H1 (cell line): ENCODE data around the genes ELF5 and TRAF6.

DNA sequence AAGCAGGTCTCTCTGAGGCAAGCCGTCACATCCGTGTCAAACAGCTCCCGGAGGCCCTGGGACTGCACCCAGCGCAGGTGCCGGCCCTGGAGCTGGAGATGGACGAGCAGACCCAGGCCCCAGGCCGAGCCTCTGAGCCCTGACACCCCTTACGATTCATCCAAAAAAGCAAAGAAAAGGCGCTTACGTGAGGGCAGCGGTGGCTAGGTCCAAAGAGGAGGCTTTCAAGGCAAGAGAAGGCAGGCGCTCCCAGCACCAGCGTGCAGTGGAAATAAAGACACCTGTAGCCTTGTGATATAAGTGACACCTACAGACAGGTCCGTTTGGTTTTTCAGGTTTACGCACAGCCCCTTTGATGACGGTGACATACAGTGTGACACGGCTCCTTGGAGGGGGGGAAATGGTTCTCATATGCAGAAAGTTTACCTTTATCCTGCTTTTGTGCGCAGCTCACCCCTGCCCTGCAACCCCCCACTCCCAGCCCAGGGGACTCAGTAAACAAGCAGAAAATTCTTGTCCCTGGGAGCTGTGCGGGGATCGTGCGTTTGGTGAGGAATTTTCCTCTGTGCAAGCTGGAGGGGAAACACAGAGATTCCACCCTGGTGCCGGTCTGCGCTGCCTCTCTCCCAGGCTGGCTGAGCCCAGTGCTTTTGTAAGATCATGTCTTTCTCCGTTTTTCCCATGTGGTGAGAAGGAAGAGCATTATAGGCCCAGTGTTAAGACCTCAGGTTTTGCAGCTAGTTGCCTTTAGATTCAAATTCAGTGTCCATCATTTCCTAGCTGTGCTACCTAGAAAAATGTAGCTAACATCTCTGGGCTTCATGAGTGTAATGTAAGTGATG, at the start of gene ELF5:
Gene ELF5 (minus strand): TSS at position 305 of the 842 bp plus-strand sequence.
- RRBS, result no CpG with 5 or more reads among the region's 24 CpGs
CAGE:
- cytosol, long polyA plus RNA, result no peak
- long polyA plus RNA, result no peak
- nucleus, long polyA plus RNA, result no peak

DNA sequence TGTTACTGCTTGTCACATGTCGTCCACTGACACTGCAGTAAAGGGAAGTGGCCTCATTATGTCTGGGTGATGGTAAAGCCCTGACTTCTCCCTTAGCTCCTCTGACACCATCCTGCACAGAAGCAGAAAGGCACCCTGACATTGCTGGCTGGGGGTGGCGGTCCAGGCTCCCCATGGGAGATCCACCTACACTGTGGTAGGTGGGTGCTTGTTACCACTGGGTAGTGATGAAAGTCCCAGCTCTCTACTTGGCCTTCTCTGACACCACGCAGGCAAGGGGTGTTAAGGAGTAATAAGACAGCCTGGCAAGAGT, 38.8 kb upstream of the ELF5 start:
- RRBS, result no CpG with 5 or more reads among the region's 3 CpGs
CAGE:
- cytosol, long polyA plus RNA, result no peak
- long polyA plus RNA, result no peak
- nucleus, long polyA plus RNA, result no peak

DNA sequence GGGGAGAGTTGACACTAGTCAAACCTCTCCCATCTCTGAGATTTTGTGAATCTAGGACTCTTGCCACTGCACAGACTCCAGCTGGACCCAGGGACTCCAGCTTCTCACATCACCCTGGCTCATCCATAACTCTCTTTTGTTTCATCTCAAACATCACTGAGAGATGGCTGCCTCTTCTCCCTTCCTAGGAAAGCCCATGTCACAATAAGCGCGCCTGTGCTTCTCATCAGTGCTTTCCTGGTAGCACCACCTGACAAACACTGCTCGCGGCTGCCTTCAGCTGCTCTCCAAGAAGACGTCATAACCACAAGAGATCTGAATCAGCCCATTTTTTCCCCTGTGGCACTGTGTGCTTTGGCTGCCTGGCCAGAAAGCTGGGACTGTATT, 50.5 kb upstream of the EHF start:
- RRBS, result no CpG with 5 or more reads among the region's 5 CpGs
CAGE:
- cytosol, long polyA plus RNA, result no peak
- long polyA plus RNA, result no peak
- nucleus, long polyA plus RNA, result no peak

DNA sequence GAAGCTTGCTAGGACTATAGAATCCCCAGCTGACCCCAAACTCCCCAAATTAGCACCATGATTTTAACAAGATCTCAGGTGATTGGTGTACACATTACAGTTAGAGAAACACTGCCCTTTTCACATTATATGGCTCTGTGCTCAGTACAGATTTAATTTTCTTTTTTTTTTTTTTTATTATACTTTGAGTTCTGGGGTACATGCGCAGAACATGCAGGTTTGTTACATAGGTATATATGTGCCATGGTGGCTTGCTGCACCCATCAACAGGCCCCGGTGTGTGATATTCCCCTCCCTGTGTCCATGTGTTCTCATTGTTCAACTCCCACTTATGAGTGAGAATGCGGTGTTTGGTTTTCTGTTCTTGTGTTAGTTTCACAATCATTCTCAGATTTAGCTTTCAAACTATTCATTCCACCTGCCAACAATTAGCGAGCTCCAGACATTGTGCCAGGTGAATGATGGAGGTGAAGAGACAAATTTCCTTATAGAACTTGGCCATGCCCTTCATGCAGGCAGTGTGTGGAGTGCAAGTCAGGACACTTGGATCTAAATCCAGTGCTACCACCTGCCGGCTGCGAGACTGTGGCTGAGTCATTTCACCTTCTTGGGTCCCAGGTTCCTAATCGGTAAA, 18.9 kb upstream of the EHF start:
- RRBS, result 97% methylated on average over 3 of the region's 7 CpGs
CAGE:
- cytosol, long polyA plus RNA, result no peak
- long polyA plus RNA, result no peak
- nucleus, long polyA plus RNA, result no peak

DNA sequence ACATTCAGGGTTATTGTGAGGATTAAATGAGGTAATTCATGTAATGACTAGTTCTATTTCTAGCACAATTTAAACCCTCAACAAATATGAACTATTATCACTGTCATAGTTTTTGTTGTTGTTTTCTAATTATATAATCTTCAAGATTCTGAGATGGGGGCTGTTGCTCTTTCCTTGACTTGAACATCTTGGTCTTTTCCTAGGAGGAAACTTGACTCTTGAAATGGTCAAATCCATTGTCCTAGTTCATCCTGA, 9.4 kb downstream of the EHF start:
CAGE:
- cytosol, long polyA plus RNA, result no peak
- long polyA plus RNA, result no peak
- nucleus, long polyA plus RNA, result no peak

DNA sequence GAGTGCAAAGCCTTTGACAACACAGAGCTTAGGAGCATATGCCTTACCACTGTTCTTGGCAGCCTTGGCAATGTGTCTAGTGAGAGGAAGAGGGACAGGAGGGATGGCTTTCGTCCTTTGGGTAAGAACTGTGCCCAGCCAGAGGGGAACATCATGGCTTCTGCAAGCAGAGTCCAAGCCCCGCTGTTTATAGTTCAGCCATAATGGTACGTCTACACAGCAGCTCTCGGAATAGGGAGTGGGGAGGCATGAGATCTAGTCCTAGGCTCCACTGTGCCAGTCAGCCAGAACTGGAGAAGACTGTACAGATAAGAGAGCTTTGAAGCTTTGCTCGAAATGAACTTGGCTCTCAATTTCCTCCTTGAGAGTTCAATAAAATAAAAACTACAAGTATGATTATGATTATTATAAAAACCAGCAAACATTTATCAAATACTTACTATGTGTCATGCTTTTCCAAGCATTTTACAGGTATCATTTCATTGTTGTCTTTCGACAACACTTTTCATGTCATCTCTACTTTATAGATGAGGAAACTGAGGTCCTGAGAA, 14.9 kb downstream of the EHF start:
- RRBS, result no CpG with 5 or more reads among the region's 6 CpGs
CAGE:
- cytosol, long polyA plus RNA, result no peak
- long polyA plus RNA, result no peak
- nucleus, long polyA plus RNA, result no peak

DNA sequence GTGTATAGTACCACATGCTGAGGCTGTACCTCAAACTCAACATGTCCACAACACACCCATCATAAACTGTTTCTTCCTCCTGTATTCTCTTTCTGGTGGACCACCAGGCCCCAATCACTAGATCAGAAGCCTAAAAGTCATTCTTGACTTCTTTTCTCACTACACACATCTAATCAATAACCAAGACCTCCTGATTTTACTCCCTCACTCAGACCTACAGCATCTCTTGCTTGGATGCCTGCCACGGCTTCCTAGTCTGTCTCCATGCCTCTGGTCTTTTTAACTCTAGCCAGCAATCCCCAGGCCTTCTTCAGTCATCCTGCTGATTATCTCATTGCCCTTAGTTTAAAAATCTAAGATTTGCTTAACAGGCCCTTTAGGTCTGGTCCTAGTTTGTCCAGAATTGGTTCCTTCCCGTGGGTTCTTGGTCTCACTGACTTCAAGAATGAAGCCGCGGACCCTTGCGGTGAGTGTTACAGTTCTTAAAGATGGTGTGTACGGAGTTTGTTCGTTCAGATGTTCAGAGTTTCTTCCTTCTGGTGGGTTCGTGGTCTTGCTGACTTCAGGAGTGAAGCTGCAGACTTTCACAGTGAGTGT, 3.2 kb downstream of the APIP start:
- RRBS, result no CpG with 5 or more reads among the region's 8 CpGs
CAGE:
- cytosol, long polyA plus RNA, result no peak
- long polyA plus RNA, result no peak
- nucleus, long polyA plus RNA, result no peak

DNA sequence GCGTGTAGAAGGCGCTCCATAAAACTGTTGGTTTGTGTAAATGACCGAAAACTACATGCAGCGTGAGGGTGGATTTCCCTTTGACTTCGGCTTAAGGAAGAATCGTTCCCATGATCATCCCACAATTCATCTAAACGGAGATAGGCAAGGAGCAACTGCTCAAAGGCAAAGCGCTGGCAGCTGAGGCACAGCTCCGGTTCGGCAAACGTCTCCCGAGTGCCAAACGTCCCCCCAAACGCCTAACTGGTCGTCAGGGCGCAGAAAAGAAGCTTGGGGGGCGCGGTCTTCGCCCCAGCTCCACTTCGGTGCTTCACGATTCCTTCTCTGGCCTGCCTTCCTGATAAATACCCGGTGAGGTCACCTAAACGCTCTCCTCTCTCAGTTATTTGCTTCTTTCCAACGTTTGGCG, 587 bp downstream of the APIP start:
- RRBS, result no CpG with 5 or more reads among the region's 25 CpGs
CAGE:
- cytosol, long polyA plus RNA, result no peak
- long polyA plus RNA, result no peak
- nucleus, long polyA plus RNA, result no peak

DNA sequence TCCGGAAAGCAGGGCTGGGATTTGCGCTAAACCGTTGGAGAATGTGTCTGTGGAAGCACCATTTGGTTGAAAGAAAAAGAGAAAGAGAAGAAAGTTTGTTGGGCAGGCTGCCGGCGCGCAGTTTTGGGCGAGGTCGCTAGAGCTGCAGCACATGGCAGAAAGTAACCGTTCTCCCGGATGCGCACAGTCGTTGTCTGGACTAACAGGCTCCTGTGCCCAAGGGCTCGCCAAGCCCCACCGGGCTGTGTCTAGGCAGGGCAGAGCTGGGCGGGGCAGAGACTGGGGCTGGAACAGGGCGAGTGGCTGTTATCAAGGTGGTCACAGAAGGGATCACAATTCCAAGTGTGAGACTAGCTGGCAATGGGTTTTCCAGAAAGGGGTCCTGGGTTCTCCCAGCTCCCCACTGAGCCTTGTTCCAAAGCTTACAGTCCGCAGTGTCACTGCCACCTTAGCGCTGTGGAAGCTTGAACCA, 567 bp downstream of the CD44 start:
- RRBS, result 4% methylated on average over 14 of the region's 18 CpGs
CAGE:
- cytosol, long polyA plus RNA, result no peak
- long polyA plus RNA, result no peak
- nucleus, long polyA plus RNA, result no peak

DNA sequence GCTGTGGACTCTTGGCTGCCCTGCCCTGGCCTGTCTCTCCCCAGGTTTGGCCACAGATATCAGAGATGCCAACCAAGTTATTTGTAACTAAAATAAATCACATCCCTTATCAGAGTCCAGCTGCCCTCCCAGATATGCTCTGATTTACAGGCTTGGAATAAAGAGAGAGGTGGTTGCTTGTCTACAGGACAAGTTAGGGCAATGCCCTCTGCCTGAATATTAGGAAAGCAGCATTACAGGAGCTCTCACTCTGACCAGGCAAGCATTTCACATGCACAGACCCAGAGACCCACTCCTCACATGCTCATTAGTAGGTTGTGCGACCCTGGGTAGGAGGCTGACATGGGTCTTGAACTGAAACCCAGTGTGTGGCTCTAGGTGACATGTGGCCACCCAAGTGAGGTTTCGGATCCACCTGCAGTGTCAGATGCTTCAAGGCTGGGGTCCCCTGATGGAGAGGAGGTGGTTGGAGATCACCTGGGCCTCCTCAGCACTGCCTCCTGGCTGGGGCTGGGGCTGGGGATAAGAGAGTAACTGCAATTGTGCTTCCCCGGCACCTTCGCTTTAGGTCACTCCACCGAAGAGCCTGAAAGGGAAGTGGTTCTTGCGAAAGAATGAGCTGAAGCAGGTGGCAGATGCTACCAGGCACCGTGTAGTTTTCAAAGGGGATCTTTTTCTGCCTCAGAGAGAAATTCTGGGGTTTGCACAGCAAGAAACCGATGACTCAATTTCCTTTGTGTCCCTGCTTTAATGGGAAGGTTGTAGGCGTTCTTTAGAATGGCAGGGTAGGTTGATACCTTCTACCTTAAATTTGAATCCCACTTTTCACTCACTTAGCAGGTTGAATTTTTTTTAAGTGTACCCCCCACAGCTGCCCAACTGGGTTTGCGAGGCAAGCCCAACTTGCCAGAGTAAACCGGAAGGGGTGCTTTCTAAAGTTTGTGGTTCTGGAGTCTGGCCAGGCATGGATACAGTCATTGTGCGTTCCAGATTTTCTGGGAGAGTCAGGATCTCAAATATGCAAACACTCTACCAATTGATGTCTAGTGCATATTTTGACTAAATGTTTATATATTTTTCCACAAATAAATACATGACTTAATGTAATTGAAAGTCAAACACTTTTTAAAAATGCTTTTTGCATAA, 5.1 kb downstream of the CD44 start:
- RRBS, result no CpG with 5 or more reads among the region's 12 CpGs
CAGE:
- cytosol, long polyA plus RNA, result no peak
- long polyA plus RNA, result no peak
- nucleus, long polyA plus RNA, result no peak

DNA sequence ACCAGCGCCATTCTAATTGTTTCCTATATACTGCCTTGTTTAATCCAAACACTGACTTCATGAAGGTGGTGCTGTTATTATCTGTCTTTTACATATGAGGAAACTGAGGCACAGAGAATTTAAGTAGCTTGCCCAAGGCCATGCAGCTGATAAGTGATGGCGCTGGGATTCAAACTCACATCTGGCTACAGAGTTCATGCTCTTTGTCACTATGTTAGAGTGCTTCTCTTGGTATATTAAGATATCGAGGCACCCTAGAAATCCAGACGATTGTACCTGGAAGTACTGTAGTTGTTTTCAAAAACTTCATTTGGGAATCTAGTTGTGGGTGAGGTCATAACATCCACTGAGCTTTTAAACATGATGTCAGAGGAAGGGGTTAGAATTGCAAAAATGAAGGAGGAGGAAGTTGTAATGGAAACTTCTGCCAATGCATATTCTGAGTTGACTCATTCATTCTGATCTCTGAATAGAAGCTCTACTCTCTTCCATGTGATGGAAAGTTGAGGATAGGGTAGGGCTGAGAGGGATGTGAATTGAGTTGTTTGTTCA, 7.6 kb downstream of the CD44 start:
- RRBS, result no CpG with 5 or more reads among the region's 4 CpGs
CAGE:
- cytosol, long polyA plus RNA, result no peak
- long polyA plus RNA, result no peak
- nucleus, long polyA plus RNA, result no peak

- RRBS, result no CpG with 5 or more reads among the region's 1 CpG
CAGE:
- cytosol, long polyA plus RNA, result no peak
- long polyA plus RNA, result no peak
- nucleus, long polyA plus RNA, result no peak
These were observed 14.9 kb downstream of the CD44 start for GRCh38 chr11:35153866-35154291.

DNA sequence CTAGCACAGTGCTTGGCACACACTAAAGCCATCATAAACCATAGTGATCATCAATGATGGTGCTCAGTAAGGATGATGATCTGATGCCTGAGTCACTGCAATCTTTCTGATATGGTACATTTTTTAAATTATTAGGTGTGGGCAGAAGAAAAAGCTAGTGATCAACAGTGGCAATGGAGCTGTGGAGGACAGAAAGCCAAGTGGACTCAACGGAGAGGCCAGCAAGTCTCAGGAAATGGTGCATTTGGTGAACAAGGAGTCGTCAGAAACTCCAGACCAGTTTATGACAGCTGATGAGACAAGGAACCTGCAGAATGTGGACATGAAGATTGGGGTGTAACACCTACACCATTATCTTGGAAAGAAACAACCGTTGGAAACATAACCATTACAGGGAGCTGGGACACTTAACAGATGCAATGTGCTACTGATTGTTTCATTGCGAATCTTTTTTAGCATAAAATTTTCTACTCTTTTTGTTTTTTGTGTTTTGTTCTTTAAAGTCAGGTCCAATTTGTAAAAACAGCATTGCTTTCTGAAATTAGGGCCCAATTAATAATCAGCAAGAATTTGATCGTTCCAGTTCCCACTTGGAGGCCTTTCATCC, 90.1 kb downstream of the CD44 start:
- RRBS, result no CpG with 5 or more reads among the region's 5 CpGs
CAGE:
- cytosol, long polyA plus RNA, result no peak
- long polyA plus RNA, result no peak
- nucleus, long polyA plus RNA, result no peak

GRCh38 chr11:35272496-35273121, 133.6 kb downstream of the CD44 start:
- RRBS, result no CpG with 5 or more reads among the region's 6 CpGs
CAGE:
- cytosol, long polyA plus RNA, result no peak
- long polyA plus RNA, result no peak
- nucleus, long polyA plus RNA, result no peak

DNA sequence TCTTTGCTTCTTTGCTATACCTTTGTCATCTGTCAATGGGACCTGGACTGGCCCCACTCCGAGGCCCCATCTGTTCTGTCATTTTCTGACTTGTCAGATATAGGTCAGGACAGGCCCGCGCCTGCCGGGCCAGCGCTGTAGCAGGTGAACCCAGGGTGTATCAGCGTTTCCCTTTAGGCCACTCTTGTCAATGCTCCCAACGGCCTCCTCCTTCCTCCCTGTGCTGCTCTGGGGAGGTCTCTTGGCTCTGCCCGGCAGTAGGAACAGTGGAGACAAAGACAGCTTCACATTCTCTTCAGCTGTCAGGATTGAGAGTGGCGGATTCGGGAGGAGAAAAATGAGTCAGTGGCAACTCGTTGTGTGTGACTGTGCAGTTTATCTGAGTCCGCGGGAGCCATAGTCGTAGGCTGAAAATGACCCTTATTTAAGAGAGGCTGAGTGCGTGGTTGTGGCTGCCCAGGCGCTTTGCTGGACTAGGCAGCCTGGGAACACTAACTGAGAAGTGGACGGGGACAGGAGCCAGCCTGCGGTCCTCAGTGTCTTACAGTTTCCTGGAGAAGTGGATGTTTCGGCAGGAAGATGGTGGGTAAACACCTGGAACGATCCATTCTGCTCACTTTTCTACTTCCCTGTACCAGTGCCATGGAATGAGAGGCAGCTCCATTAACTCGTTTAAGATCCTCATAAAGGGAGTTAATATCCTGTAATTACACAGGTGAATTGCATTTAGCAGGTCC, 102.3 kb downstream of the PRR5L start:
- RRBS, result no CpG with 5 or more reads among the region's 21 CpGs
CAGE:
- cytosol, long polyA plus RNA, result no peak
- long polyA plus RNA, result no peak
- nucleus, long polyA plus RNA, result no peak

- RRBS, result 83% methylated on average over 8 of the region's 40 CpGs
CAGE:
- cytosol, long polyA plus RNA, result no peak
- long polyA plus RNA, result no peak
- nucleus, long polyA plus RNA, result no peak
These were observed 55.2 kb downstream of the TRAF6 start for GRCh38 chr11:36454424-36455626.

GRCh38 chr11:36463020-36463508, 47.0 kb downstream of the TRAF6 start:
- RRBS, result no CpG with 5 or more reads among the region's 3 CpGs
CAGE:
- cytosol, long polyA plus RNA, result no peak
- long polyA plus RNA, result no peak
- nucleus, long polyA plus RNA, result no peak

DNA sequence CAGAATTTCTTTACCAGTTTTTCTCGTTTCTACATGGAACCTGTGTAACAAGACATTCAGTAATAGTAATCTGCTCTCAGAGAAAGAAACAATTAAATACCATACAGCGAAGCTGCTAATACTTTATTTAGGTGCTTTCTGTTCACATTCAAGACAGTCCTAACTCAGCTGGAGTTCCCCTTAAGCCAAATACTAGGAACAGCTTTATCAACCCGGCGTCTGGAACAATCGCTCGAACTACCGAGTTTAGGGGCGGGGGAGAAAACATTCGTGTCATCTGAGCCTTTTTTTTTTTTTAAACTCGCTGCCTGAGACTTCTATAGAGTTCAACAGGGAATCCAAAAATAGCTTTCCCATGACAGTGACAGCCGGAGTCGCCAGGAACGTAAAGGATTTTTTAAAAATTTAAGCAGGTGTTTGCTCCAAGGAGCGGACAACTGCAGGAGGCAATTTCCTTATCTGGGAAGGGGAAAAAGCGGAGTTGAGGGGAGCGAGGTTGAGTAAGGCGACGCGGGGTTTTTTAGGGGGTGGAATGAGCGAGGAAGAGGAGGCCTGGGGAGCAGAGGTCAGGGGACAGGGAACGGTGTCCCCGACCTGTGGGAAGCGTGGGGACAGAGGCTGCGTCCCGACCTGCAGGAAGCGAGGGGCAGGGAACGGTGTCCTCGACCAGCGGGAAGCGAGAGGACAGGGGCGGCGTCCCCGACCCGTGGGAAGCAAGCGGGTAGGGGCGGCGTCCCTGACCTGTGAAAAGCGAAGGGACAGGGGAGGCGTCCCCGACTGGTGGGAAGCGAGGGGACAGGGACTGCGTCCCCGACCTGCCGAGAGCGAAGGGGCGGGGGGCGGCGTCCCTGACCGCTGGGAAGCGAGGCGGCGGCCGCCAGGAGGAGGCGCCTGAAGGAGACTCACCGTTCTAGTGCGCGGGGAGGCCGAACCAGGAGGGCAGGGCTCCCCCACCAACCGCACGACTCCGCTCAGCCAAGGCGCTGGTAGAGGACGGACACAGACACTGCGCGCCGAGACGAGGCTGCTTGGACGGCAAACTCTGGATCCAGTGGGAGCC, 600 bp downstream of the TRAF6 start:
- RRBS, result no CpG with 5 or more reads among the region's 68 CpGs
CAGE:
- cytosol, long polyA plus RNA, result start-site peak on the plus strand centred at position 888 of the sequence, 17 bp wide, 5 reads
- long polyA plus RNA, result no peak
- nucleus, long polyA plus RNA, result no peak

- RRBS, result 1% methylated on average over 9 of the region's 42 CpGs
CAGE:
- cytosol, long polyA plus RNA, result start-site peak on the minus strand at chr11:36510255-36510273, 281 reads
- long polyA plus RNA, result no peak
- nucleus, long polyA plus RNA, result start-site peak on the minus strand at chr11:36510253-36510273, 240 reads
These were observed at the start of gene TRAF6 for GRCh38 chr11:36510202-36511006. TSS of gene TRAF6 (minus strand) at chr11:36510272.

- RRBS, result no CpG with 5 or more reads among the region's 2 CpGs
CAGE:
- cytosol, long polyA plus RNA, result no peak
- long polyA plus RNA, result no peak
- nucleus, long polyA plus RNA, result no peak
These were observed 853.1 kb upstream of the RAG2 start for GRCh38 chr11:37451113-37451503.